T47D (cell line): ENCODE data around the gene TBC1D7.

DNA sequence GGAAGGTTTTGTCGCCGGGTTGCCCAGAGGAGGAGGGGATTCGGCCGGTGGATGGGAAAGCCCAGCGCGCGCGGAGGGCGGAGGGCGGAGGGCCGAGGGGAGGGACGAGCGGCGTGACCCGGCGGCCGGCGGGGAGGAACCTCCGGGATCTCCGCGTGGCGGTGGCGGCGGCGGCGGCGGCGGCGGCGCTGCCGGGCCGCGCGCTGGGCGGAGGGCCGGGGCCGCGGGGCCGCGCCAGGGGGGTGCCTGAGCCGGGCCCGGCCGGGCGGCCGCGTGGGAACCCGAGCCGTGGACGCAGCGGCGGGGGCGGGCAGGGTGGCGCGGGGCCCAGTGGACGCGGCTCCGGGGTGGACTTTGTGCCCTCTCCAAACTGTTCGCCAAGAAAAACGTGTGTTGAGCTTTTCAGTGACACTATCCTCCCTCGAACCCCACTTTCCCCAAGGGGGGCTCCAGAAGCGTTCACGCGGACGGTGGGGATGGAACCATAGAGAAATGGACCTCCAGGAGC lies 3.1 kb upstream of the HIVEP1 start:
- RRBS = 1% methylated on average over 43 of the region's 64 CpGs

GRCh38 chr6:12013992-12014490 lies 1.9 kb downstream of the HIVEP1 start:
- RRBS = no CpG with 5 or more reads among the region's 5 CpGs

DNA sequence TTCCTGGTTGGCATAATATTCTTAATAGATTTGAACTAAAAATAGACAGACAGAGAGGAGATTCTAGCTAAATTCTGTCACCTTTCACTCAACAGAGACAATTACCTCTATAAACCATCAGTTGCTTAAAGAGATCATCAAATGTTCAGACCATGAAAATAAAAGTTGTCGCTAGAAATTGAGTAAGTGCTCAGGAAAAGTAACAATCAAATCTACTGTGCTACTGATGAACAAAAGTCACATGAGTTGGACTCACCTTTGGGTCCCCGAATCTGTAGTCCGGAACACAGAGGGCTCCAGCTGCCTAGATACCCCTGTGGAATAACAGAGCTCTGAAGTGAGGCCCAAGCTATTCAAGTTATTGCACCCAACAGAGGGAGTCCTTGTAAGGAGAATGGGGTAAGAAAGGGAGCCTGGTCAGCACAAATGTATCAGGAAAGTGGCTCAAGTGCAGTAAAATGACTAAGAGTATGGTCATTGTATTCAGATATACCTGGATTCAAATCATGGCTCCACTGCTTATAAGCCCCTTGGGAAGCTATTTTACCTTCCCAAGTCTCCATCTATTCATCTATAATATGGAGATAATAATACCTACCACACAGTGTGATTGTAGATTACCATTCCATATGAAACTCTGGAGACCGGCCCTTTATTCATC lies 20.9 kb downstream of the EDN1 start:
- RRBS = no CpG with 5 or more reads among the region's 4 CpGs

DNA sequence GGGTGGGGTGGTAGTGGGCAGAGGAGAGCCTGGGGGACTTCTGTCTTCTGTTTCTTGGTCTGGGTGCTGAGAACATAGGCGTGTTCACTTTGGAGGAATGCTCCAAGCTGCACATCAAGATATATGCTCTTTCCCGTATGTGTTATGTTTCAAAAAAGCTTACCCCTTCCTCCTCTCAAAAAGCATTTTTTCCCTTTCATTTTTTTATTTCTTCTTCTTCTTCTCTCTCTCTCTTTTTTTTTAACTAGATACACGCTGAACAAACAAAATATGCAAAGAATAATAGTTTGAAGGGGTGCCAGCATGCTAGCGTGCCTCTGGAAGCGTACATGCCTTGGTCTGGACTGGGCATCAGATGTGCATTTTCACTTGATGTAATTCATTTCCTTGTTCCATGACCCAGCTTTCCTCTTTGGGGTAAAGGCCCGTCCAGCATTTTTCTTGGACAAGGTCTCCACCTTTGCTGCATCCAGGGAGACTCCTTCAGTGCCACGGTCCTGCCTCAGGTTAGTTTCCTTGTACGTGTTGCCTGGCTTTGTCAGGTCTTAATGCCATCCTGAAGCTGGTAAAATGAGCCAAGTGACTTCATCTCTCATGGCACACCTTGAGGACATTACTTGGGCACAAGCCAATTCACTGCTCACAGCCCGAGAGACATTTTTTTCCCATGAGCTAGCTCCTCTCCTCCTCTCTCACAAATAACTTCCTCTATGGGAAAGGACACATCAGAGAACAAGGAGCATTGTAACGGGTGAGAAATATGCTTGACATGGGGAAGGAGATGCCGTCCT lies 23.8 kb downstream of the EDN1 start:
- RRBS = no CpG with 5 or more reads among the region's 11 CpGs

GRCh38 chr6:12327198-12327775 lies 37.1 kb downstream of the EDN1 start:
- RRBS = no CpG with 5 or more reads among the region's 7 CpGs

GRCh38 chr6:12354591-12355058 lies 64.5 kb downstream of the EDN1 start:
- RRBS = no CpG with 5 or more reads among the region's 4 CpGs

GRCh38 chr6:12366585-12367113 lies 76.5 kb downstream of the EDN1 start:
- RRBS = no CpG with 5 or more reads among the region's 6 CpGs

- RRBS = no CpG with 5 or more reads among the region's 10 CpGs
These were observed 195.3 kb downstream of the EDN1 start for GRCh38 chr6:12485286-12485961.

DNA sequence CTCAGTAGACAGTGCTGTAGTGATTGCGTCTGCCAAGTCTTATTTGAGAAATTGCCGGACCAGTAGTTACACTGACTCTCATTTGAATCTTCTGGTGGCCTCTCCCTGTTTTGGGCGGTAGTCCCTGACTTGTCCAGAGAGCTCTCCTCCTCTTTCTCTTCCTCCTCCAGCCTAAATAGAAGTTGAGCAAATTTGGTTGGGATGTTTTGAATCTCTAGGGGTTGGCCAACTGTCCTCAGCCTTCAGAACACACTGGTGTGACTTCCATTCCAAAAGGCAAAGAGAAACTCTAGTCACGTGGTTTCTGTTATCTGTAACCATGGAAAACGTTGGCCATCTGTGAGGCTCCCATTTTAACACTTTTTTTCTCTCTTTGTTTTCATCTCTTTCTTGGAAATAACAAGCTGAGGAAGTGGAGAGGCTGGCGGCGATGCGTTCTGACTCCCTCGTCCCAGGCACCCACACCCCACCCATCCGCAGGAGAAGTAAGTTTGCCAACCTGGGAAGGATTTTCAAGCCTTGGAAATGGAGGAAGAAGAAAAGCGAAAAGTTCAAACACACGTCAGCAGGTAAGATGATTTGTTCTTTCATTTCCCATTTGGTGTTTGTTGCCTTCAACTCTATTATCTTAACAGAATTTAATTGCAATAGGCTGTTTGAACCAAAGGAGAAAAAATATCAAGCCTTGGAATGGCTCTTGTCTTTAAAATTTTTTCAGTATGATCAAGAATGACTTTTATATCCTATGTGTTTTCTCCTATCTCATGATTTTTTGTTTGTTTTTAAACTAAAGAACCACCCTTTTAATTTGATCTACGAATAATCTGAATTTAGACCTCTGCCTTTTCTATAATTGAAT lies 275.1 kb downstream of the TBC1D7 start:
- RRBS = no CpG with 5 or more reads among the region's 13 CpGs

DNA sequence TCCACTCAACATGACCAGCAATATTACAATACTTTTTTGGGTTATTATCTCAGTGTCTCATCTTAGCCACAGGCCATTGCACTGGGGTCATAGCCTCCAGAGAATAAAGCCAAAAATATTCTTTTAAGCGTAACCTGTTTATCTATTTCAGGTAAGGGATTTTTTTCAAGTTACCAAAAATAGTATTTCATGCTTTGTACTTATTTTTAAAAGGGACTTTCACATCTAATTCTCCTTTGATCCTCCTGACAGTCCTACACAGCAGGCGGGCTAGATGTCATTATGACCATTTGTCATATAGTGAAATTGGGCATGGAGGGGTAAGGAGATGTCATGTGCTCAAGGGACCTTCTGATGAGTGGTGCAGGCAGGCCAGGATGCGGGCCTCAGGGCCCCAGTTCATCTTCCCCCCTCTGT lies 69.0 kb downstream of the TBC1D7 start:
- RRBS = no CpG with 5 or more reads among the region's 3 CpGs

DNA sequence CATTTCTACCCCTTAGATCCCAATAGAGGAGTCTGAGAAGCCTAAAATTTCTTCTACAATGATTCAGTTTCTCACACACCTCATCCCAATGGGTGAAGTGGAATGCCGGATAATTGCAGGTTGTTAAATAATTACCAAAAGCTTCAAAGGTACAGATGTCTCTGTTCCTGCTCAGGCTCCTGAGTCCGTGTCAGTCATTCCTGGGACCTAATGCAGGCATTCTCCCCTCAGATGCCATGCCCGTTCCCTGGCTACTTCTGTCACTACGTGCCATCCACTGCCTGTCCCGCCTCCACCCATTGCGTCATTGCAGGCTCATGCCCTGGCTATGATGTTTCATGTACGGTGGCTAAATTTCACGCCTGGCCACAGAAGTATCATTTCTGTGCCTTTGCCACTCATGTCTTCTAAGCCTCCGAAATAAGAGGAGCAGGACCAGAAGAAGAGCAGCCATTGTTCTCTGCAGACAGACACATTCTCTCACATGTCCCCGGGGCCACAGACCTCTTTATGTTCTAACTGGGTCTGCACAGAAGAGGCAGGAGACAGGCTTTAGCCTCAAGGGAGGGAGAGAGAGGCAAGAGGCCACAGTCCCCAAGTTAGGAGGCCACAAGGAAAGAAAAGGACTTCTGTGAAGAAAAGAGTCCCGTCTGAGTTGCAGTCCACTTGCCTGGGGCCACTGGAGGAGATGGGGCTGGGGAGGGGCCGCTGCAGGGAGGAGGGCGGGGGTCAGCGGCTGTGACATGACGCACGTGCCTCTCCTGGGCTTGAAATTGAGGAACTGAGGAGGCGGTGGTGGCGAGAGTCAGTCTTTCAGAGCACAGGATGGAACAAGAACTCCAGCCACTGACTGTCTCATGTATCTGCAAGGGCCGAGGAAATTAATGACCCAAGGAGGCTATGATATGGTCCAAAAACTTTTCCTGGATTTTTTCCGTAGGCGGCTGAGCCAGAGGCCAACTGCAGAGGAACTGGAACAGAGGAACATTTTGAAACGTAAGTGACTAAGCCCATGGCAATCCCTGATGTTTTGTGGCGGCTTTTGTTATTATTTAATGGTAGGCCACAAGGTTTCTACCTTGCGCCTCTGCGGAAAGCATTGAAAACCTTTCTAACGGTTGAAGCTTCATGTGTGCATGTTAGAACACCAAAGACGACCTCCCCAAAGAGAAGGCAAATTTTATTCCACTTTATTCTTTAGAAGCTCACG lies 56.0 kb downstream of the TBC1D7 start:
- RRBS = no CpG with 5 or more reads among the region's 28 CpGs

GRCh38 chr6:13275454-13275999 lies 52.8 kb downstream of the TBC1D7 start:
- RRBS = no CpG with 5 or more reads among the region's 8 CpGs

DNA sequence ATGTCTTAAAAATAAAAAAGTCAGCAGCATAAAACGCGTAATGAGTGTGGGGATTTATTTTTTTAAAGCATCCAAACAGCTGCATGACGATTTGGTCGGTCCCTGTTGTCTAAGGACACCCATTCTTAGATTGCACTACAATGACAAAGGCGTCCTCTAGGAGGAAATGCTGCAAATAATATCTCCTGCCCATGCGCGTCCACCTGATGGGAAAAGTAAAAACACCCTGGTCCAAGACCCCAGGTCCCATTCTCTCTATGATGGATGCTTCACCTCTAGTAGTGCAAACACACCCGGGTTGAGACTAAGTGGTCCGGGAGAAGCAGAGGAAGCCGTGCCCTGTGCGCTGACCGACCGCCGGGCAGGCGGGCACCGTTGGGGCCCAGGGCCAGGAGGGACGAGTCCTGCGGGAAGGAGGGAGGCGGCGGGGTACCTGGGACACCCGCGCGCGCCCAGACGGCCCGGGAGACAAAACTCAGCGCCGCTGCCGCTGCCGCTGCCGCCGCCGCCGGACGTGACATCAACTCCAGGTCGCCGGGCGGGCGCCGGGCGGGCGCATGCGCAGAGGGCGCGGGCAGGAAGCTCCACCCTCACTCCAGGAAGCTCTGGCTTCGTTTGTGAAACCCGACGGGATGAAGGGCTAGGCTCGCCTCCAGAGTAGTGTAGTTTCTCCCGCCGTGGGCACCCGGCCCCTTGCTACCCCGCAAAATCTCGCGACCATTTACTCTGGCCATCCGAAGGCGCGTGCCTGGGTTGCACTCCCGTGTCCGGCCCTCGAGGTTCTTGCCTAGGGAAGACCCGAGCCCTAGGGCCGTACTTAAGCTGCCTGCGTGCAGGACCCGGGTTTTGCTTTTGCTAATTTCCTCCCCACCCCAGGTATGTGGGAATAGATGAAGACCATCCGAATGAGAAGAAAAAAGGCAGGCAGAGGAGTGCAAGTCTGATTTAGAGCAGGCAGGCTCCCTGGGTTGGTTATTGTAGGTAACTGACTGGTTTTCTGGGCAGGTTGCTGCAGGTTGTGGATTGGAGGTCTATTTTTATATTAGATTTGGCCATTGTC lies at the start of gene TBC1D7:
TSS of gene TBC1D7 (minus strand) at position 515 of the 1,060 bp plus-strand sequence.
- RRBS = 2% methylated on average over 32 of the region's 66 CpGs

DNA sequence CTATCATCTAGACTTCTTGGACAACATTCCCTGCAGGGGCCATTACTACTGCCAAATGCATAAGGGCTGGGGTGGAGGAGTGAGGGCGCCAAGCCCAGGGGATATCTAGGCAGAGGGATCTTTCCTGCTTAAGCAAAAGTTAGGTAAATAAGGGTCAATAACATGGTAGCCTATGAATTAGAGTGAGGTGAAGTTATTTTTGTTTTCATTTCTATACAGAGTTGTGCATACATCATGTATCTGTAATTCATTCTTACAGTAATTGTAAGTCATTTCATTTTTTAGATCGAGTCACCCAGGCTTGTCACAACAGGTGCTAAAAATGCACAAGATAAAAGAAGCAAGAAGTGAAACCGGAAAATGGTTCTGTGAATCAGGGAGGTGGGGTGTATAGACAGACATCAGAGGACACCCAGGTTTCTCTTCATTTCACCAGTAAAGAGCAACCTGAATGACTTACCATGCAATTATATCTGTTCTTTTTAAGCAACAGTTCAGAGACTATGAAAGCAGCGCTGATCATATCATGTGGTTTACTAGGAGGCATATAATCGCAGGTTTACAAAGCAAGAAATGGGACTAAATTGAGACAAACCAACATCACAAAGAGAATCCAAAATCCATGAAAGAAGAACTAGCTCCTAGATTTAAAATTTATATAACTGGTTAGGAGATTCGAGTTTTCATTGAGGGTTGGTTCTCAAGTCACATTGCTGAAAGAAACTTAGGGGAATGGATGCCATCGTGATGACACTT lies 27.7 kb upstream of the TBC1D7 start:
- RRBS = no CpG with 5 or more reads among the region's 7 CpGs

DNA sequence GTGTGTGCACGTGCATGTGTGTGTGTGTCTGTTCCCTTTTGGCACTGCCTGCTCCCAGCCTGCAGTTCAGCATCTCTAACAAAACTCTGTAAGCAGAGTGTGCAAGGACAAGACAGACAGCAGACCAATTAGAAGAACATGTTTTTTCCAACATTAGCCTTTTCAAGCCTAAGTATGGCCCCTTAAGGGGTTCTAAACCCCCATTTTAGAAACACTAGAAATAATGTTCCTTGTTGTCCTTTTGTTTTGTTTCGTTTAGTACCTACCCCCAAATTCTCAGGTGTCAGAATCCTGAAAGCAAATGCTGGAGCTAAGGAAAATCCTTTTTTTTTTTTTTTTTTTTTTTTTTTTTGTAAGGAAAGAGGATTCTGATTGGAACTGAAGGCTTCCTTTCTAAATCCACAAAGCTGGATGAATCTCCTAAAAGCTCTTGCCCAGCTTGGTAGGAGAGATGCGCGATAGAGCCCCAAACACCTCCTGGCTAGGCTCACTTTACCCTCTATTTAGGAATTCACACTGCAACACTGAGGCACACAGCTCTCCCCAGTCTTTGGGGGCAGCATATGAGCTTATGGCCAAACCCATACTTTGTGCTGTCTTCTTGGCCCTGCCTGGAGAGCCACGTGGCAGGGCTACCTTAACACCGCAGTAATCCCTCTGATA lies 35.0 kb upstream of the TBC1D7 start:
- RRBS = no CpG with 5 or more reads among the region's 6 CpGs

DNA sequence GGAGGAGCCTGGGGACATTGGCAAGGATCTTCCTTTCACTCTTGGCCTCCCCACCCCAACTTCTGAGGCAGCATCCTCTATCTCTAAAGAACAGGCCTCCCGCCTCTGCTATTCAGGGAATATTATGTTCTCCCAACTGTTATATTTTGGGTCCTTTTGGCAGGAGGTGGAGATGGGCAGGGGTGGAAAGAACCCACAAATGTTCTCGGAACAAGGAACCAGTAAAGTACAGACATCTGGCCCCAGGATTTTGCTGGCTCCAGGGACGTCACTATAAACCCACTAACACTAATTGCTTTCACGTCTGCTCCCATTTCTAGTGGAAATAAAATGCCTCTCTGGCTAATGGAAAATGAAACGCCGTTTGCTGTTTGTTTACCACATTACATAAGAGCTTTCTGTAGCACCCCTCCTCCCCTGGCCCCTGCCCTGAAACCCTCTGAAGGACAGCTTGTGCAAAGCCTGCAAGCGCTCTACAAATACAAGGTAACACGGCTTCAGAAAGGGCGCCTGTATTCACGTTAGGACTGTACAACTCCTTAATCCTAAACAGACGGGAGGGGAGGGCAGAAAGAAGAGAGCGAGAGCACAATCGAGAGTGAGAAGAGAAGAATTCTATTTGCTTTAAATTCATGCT lies 77.7 kb upstream of the TBC1D7 start:
- RRBS = no CpG with 5 or more reads among the region's 13 CpGs

DNA sequence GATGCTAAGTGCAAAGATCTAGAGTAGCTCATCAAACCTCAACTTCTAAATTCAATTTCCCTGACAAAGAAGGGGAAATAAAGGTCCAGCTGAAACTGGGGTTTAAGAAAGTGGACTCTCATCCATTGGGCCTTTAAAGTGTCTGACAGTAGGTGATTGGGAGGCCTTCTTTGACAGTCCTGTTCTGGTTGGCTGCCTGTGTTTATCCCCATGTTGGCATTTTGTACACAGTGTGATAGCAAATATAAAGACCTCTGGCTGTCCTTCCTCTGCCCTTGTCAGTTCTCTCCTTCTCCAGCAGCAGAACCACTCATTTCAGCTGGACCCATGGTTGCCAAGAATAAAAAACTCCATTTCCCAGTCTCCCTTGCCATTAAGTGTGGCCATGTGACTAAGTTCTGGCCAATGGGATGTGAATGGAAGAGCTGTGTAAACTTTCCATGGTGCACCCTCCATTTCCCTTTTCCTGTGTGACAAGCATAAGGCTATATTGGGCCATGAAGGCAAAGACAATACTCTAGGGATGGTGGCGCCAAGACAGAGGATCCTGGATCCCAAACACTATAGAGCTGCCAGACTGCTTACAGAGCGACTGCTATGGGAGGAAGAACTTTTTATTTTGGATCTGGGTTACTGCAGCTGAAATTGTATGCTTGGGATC lies 78.4 kb upstream of the TBC1D7 start:
- RRBS = no CpG with 5 or more reads among the region's 2 CpGs

DNA sequence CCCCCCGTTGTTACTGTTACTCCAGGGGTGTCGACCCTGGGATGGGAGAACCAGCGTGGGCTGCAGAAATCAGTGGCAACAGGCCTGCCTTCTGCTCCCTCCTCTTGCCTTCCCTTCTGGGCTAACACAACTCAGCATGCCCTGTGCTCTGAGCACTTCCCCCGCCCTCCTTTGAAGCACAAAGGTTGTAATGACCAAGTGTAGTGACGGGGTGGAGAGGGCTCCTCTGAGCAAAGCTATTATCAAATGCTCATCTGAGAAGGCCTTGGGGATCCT lies 74.8 kb downstream of the GFOD1 start:
- RRBS = no CpG with 5 or more reads among the region's 5 CpGs

GRCh38 chr6:13439276-13439641 lies 48.1 kb downstream of the GFOD1 start:
- RRBS = no CpG with 5 or more reads among the region's 1 CpG